Airway epithelial cell (primary cell): ENCODE measurements around the genes MEI4, SNX14, SYNCRIP and CGA.

GRCh38 chr6:77652767-77653213 lies at the start of gene MEI4:
Gene MEI4, plus strand, starts transcription at chr6:77653039.
- RAMPAGE, long total RNA: no peak

DNA sequence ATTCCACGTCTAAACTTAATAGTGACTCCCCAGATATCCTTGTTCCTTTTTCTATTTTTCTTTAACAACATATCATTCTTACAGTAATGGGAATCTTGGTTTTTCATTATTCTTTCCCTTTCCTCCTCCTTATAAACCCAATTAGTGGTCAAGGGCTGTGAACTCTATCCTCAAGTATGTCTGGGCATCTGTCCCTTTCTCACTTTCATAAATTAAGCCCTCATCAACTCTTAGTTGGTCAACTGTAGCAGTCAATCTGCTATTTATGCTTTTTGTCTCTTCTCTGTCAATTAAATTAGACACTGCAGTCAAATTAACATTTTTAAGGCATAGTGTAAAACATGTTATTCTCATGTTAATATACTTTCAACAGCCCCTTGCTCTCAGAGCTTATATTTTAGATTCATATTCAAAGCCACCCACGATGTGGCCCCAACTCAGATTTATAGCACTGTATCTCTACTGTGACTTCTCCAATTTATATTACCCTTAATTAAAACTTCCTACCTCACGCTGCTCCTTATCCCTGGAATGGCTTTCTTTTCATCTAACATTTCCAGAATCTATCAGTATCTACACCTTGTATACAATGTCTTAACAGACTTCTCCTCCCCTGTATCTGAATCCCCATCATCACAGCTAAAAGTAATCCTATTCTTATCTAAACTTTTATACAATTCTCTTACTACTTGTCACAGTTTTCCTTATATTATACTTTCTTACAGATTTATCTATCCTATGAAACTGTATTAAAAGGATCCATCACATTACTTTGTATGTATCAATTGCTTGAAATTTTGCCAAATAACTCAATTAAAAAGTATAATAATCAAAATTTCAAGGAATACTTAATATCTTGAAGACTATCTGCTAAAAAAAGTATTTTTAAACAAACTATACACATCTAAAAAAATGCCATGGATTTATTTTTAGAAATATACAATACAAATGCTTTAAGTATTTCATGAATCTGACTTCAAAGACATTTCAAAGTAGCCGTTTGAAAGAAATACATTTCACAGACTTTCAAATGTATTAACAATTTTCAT lies 89.1 kb downstream of the IRAK1BP1 start:
- RAMPAGE, long total RNA: no peak

- RAMPAGE, long total RNA: no peak
Observed at GRCh38 chr6:78957795-78958998, 90.8 kb downstream of the IRAK1BP1 start.

GRCh38 chr6:79046169-79046646 lies 31.8 kb downstream of the PHIP start:
- RAMPAGE, long total RNA: no peak

DNA sequence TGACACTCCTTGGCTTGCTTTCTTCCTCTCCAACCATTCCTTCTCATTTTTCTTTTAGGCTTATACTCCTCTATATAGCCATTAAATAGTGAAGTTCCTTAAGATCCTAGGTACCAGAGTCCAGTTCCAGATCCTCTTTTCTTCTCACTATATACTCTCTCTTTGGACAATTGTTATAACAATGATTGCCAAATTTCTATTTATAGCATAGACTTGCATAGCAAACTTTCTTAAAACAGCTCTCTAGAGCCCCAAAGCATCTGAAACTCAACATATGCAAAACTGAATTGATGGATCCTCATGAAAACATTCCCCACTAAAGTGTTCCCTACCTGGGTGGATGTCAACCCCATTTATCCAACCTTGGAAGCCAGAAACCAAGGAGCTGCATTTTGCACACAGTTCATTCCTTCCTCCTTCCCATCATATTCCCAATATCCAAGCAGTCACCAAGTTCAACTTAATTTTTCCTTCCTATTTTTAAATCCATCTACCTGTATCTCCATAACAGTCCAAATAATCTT lies 13.4 kb downstream of the PHIP start:
- RAMPAGE, long total RNA: no peak

DNA sequence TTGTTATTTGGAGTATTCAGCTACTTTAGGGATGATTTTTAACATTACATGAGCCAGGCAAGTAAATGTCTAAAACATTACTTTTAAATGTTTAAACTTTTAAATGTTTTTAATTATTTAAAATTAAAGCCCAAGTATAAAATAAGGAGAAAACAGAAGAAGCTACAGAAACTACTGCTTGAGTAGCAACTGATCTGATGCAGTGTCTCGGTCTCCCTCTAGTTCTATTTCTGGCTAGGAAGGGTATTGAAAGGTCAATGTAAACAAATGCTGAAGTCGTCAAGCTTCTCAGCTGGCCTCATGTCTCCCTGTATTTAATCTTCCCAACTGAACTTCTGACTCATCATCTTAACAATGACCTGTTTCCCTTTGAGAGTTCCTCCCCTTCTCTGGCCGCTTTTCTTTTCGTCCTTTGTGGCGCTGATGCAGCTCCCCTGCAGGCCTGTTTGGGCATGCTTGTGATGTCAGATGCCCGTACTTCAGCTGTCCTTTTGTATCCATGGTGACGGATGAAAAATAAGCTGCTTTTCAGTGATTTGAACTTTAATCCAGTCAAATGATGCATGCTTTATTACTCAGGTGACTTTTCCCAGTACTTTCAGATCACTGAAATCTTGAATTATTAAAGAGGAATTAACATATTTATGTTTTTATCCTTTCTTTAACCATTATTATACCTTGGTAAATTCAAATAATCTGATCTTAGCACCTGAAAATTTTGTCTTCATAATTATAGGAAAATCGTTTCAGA lies 7.8 kb upstream of the LCA5 start:
- RAMPAGE, long total RNA: no peak

GRCh38 chr6:79878111-79878810 lies 69.1 kb downstream of the ELOVL4 start:
- RAMPAGE, long total RNA: no peak

DNA sequence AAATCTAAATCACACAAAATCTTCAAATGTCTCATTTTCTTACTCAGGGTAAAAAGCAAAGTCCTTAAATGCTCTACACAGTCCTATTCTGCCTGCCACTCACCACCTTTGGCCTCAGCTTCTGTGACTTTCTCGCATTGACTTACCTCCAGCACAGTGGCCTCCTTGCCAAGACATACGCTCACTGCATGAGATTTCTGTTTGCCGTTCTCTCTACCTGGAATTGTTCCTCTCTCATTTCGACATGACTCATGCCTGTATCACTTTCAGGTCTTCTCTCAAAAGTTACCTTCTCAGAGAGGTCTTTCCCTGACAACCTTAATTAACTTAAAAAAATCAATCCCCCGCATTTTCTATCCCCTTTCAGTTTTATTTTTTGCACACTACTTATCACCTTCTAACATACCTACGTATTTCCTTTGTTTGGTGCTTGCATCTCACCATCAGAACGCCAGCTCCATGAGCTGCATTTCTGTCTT lies 24.6 kb downstream of the TENT5A start:
- RAMPAGE, long total RNA: no peak

DNA sequence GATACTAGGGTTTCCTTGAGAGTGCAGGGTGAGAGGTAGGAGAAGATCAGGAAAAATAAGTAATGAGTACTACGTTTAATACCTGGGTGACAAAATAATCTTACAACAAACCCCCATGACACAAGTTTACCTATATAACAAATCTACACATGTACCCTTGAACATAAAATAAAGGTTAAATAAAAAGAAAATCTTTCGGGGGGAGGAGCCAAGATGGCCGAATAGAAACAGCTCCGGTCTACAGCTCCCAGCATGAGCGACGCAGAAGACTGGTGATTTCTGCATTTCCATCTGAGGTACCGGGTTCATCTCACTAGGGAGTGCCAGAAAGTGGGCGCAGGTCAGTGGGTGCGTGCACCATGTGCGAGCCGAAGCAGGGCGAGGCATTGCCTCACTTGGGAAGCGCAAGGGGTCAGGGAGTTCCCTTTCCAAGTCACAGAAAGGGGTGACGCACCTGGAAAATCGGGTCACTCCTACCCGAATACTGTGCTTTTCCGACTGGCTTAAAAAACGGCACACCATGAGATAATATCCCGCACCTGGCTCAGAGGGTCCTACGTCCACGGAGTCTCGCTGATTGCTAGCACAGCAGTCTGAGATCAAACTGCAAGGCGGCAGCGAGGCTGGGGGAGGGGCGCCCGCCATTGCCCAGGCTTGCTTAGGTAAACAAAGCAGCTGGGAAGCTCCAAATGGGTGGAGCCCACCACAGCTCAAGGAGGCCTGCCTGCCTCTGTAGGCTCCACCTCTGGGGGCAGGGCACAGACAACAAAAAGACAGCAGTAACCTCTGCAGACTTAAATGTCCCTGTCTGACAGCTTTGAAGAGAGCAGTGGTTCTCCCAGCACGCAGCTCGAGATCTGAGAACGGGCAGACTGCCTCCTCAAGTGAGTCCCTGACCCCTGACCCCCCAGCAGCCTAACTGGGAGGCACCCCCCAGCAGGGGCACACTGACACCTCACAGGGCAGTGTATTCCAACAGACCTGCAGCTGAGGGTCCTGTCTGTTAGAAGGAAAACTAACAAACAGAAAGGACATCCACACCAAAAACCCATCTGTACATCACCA lies 146.1 kb downstream of the IBTK start:
- RAMPAGE, long total RNA: no peak

- RAMPAGE, long total RNA: no peak
Observed at GRCh38 chr6:83976464-83976807, 57.1 kb upstream of the MRAP2 start.

- RAMPAGE, long total RNA: no peak
Observed at GRCh38 chr6:84768263-84769328, 4.2 kb upstream of the TBX18 start.

DNA sequence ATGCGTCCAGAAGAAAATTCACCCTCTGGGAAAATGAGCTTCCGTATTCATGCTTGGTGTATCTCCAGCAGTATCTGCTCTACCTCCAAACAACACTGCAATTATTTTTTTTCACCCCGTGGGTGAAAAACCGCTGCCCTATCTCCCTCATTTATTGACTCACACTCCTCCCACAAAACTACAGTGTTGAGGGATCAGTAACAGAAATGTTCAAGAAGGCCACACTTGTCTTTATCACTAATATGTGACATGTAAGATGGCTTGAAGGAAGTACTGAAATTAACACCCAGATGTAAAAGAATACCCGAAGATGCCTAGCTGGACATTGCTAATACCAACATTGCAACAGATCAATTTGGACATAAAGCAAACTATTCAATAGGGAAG lies 4.9 kb upstream of the TBX18 start:
- RAMPAGE, long total RNA: no peak

- RAMPAGE, long total RNA: no peak
Observed at GRCh38 chr6:85389913-85390642, 59.8 kb upstream of the NT5E start.

GRCh38 chr6:85449654-85449775 lies 368 bp upstream of the NT5E start:
- RAMPAGE, long total RNA: no peak

DNA sequence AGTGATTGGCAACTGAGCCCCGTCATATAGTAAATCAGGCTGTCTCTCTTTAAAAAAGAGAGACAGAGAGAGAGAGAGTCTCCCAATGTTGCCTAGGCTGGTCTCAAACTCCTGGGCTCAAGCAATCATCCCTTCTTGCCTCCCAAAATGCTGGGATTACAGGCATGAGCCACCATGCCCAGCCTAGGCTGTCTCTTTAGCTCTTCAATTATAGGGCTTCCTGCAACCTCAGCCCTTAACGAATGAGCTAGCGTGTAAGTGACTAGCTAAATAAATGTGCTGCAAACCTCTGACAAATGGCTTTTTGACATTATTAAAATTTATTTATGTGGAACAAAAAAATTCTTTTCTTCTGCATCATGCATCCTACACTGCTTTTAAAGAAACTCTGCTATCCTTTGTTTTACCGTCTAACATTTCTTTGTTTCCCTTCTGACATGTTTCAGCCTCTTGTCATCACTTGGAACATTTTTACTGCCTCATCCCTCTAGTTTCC lies 9.2 kb downstream of the NT5E start:
- RAMPAGE, long total RNA: no peak

- RAMPAGE, long total RNA: start-site peak on the minus strand at chr6:85593834-85593905, 593 and 267 reads in 2 replicates
Observed at GRCh38 chr6:85593375-85594388, at the start of gene SNX14. Gene SNX14, minus strand, starts transcription at chr6:85593858.

- RAMPAGE, long total RNA: start-site peak on the minus strand at chr6:85642850-85642978, 3,520 and 1,737 reads in 2 replicates
Observed at GRCh38 chr6:85642755-85643476, at the start of gene SYNCRIP. Gene SYNCRIP, minus strand, starts transcription at chr6:85642886.

GRCh38 chr6:86306509-86306788 lies 630.9 kb upstream of the HTR1E start:
- RAMPAGE, long total RNA: no peak

GRCh38 chr6:87094851-87095471 lies at the start of gene CGA:
Gene CGA, minus strand, starts transcription at chr6:87095106.
- RAMPAGE, long total RNA: no peak

GRCh38 chr6:87152167-87152971 lies 3.0 kb upstream of the ZNF292 start:
- RAMPAGE, long total RNA: no peak